GM12878 (cell line): ENCODE data around the gene TMC3.

DNA sequence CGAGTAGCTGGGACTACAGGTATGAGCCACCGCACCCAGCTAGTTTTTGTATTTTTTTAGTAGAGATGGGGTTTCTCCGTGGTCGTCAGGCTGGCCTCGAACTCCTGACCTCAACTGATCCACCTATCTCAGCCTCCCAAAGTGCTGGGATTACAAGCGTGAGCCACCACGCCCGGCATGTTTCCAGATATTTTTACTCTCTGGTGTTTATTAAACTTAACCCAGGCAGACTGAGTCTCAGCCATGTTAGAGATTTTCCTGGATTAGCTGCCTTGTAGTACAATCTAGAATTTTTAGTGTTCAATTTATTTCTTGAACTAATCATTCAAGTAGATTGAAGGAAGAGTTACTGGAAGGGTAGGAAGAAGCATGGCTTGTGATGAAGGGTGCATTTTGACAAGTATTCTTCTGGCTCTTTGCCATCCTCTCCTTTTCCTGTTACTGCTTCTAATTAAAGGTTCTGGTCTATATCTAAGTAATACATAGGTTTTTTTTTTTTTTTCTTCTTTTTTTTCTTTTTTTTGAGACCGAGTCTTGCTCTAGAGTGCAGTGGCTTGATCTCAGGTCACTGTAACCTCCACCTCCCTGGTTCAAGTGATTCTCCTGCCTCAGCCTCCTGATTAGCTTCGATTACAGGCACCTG lies 27.8 kb downstream of the MORF4L1 start:
- RAMPAGE, long total RNA, result no peak
- RRBS, 2 experiments, result no CpG with 5 or more reads among the region's 10 CpGs
CAGE:
- cytosol, long polyA minus RNA, result no peak
- cytosol, long polyA plus RNA, result no peak
- long polyA plus RNA, result no peak
- nucleolus, long total RNA, result no peak
- nucleus, long polyA plus RNA, result no peak
- nucleus, long total RNA, result no peak

GRCh38 chr15:78914139-78914899 lies 30.5 kb downstream of the CTSH start:
- RAMPAGE, long total RNA, result no peak
- RRBS, 2 experiments, result no CpG with 5 or more reads among the region's 13 CpGs
CAGE:
- cytosol, long polyA minus RNA, result no peak
- cytosol, long polyA plus RNA, result no peak
- long polyA plus RNA, result no peak
- nucleolus, long total RNA, result no peak
- nucleus, long polyA plus RNA, result no peak
- nucleus, long total RNA, result no peak

GRCh38 chr15:78936993-78937745 lies 7.7 kb downstream of the CTSH start:
- RAMPAGE, long total RNA, result no peak
- RRBS, 2 experiments, result no CpG with 5 or more reads among the region's 16 CpGs
CAGE:
- cytosol, long polyA minus RNA, result no peak
- cytosol, long polyA plus RNA, result no peak
- long polyA plus RNA, result no peak
- nucleolus, long total RNA, result no peak
- nucleus, long polyA plus RNA, result no peak
- nucleus, long total RNA, result no peak

DNA sequence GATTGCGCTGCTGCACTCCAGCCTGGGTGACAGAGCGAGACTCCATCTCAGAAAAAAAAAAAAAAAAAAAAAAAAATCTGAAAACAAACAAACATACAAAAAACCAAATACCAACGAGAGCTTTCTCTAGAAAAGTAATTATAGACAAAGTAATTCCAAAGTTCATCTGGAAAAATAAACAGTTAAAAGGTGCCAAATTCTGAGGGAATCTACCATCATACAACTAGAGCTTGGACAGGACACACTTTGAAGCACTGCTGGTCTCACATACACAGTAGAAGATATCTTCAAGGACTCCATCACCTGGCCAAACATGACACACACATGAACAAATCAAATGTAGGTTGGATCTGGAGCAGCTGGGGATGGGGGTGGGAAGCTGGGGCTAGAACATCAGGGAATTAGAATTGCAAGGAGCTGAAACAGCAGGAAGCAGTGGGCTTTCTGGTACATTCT lies 41.1 kb upstream of the CTSH start:
- RAMPAGE, long total RNA, result no peak
- RRBS, 2 experiments, result no CpG with 5 or more reads among the region's 3 CpGs
CAGE:
- cytosol, long polyA minus RNA, result no peak
- cytosol, long polyA plus RNA, result no peak
- long polyA plus RNA, result no peak
- nucleolus, long total RNA, result no peak
- nucleus, long polyA plus RNA, result no peak
- nucleus, long total RNA, result no peak

GRCh38 chr15:79009238-79009643 lies 64.4 kb upstream of the CTSH start:
- RAMPAGE, long total RNA, result no peak
- RRBS, 2 experiments, result no CpG with 5 or more reads among the region's 4 CpGs
CAGE:
- cytosol, long polyA minus RNA, result no peak
- cytosol, long polyA plus RNA, result no peak
- long polyA plus RNA, result no peak
- nucleolus, long total RNA, result no peak
- nucleus, long polyA plus RNA, result no peak
- nucleus, long total RNA, result no peak

DNA sequence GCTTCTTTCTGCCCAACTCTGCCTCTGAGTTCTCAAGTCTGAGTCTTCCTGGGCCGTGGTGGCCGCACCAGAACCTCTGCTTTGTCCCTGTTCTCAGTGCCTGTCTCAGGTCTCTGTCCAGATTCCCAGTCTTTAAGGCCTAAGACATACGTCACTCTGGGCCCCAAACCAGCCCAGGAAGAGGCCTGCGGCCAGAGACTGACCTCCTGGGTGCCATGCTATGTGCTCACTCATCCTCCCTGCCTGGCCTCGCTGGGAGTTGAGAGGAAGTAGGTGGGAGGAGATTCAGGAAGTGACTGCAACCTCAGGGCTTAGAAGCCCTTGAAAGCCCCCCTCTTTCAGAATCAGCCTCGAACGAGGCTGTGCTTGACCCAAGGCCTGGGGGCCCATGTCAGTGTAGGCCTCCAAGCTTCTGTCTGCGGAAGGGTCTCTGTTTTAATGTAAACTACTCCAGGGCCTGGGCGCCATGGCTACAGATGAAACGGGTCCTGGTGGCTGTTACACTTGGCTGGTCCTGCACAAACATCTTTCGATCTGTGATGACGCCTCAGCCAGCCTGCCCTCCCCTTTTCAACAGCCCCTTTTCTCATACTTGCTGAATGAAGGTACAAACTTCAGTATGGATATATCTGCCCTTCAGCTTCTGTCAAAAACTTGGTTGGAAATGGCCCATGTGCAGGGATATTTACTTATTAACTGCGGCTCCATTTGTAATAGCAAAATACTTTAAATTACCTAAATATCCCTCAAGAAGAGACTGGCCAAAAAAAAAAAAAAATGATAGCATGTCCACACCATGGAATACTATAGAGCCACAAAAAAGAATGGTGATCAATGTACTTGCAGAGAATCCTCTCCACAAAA lies 11.7 kb downstream of the RASGRF1 start:
- RAMPAGE, long total RNA, result no peak
- RRBS, 2 experiments, result no CpG with 5 or more reads among the region's 13 CpGs
CAGE:
- cytosol, long polyA minus RNA, result no peak
- cytosol, long polyA plus RNA, result no peak
- long polyA plus RNA, result no peak
- nucleolus, long total RNA, result no peak
- nucleus, long polyA plus RNA, result no peak
- nucleus, long total RNA, result no peak

DNA sequence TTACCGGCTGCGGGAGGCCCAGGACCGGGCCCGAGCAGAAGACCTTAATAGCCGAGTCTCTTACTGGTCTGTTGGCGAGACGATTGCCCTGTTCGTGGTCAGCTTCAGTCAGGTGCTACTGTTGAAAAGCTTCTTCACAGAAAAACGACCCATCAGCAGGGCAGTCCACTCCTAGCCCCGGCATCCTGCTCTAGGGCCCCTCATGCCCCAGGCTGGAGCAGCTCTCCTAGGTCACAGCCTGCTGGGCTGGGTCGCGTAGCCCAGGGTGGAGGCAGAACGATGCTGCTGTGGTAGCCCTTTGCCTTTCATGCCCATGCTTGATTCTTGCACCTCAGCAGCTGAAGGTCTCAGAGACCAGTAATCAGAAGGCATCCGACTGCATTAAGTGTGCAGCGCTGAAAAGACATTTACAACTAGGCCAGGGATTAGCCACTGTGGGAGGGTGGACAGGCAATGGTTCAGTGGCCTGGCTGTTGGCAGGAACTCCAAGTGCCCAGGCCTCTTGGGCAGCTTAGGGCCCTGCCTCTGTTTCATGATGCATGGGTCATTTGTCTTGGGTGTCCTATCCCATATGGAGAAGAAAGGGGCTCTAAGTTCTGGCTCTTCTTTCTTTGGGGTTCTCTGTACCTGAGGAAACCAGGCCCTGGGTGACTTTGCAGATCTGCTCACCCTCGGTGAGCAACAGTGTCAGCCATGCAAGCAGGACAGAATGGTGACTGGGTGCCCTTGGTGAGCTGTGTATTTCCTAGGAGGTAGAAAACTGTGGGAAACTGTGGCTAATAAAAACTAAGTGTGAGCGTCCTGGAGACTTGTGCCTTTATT lies 11.3 kb downstream of the TMED3 start:
- RAMPAGE, long total RNA, result no peak
- RRBS, 2 experiments, result no CpG with 5 or more reads among the region's 17 CpGs
CAGE:
- cytosol, long polyA minus RNA, result no peak
- cytosol, long polyA plus RNA, result no peak
- long polyA plus RNA, result no peak
- nucleolus, long total RNA, result start-site peak on the minus strand centred at position 602 of the sequence, 26 bp wide, 8 reads
- nucleus, long polyA plus RNA, result no peak
- nucleus, long total RNA, result no peak

DNA sequence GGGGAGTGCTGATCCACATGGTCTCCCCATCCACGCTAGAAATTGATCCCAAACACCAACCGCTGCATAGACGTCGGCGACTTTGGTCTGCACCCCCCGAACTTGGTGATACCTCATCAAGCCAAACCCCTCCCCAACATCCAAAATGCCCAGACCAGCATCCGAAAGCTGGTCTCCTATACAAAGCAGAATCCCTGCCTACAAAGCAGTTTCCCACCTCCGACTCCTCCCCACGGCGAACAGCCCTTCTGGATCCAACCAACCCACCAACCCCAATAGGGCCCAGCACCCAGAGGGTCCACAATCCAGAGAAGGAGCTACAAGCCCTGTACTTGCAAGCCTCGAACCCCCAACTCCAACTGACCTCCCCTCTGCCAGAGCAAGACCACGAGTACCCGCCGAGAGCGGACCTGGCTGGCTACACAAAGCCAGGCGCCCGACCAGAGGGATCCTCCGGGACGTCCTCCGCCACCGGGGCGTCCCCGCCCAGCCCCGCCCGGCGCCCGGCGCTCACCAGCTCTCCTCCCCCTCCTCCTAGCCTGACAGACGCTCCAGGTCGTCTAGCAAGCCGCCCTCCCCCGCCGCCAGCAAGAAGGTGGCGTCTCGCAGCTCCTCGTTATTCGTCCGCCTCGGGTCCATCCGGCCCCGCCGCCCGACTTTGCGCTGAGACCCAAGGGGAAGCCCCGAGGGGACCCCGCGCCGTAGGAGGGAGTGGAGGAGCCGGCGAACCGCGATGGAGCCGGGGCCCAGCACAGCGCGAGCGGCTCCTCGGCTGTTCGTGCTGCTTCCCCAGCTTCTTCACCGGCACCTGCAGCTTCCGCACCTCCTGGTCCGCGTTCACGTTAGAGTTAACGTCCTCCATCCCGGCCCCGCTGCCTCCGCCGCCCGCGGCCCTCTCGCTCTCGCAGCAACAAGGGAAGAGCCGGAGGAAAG lies 26.1 kb upstream of the MTHFS start:
- RAMPAGE, long total RNA, result start-site peak on the plus strand centred at position 559 of the sequence, 45 bp wide, 26 and 39 reads in 2 replicates; start-site peak on the plus strand centred at position 683 of the sequence, 70 bp wide, 9 and 8 reads in 2 replicates
- RRBS, 2 experiments, result under 1 to 2% methylated on average over 28 of the region's 73 CpGs
CAGE:
- cytosol, long polyA minus RNA, result no peak
- cytosol, long polyA plus RNA, result no peak
- long polyA plus RNA, result no peak
- nucleolus, long total RNA, result no peak
- nucleus, long polyA plus RNA, result no peak
- nucleus, long total RNA, result no peak

DNA sequence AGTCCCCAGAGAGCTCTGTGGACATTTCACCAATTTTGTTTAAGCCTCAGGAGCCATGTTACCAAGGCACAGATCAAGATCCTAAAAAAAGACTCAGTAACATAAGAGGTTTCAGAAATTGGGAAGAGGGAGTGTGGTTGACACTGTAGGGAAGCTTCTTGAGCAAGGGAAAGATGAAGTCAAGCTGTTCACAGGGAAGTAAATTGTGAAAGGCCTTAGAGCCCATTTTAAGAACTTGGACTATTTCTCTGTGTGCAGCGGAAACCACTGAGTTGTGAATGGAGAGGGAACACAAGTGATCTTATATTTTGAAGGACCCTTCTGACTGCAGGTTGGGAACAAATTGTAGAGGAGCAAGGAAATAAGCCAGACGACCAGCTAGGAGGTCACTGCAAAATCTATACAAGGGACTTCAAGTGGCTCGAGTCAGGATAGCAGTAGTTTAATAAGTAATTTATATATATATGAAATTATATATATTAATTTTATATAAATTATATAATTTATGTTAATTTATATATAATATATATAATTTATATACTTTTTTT lies 18.6 kb downstream of the BCL2A1 start:
- RAMPAGE, long total RNA, result no peak
- RRBS, 2 experiments, result no CpG with 5 or more reads among the region's 3 CpGs
CAGE:
- cytosol, long polyA minus RNA, result no peak
- cytosol, long polyA plus RNA, result no peak
- long polyA plus RNA, result no peak
- nucleolus, long total RNA, result no peak
- nucleus, long polyA plus RNA, result no peak
- nucleus, long total RNA, result no peak

GRCh38 chr15:79960288-79960942 lies 10.6 kb downstream of the BCL2A1 start:
- RAMPAGE, long total RNA, result no peak
- RRBS, 2 experiments, result no CpG with 5 or more reads among the region's 10 CpGs
CAGE:
- cytosol, long polyA minus RNA, result no peak
- cytosol, long polyA plus RNA, result no peak
- long polyA plus RNA, result no peak
- nucleolus, long total RNA, result no peak
- nucleus, long polyA plus RNA, result no peak
- nucleus, long total RNA, result no peak

DNA sequence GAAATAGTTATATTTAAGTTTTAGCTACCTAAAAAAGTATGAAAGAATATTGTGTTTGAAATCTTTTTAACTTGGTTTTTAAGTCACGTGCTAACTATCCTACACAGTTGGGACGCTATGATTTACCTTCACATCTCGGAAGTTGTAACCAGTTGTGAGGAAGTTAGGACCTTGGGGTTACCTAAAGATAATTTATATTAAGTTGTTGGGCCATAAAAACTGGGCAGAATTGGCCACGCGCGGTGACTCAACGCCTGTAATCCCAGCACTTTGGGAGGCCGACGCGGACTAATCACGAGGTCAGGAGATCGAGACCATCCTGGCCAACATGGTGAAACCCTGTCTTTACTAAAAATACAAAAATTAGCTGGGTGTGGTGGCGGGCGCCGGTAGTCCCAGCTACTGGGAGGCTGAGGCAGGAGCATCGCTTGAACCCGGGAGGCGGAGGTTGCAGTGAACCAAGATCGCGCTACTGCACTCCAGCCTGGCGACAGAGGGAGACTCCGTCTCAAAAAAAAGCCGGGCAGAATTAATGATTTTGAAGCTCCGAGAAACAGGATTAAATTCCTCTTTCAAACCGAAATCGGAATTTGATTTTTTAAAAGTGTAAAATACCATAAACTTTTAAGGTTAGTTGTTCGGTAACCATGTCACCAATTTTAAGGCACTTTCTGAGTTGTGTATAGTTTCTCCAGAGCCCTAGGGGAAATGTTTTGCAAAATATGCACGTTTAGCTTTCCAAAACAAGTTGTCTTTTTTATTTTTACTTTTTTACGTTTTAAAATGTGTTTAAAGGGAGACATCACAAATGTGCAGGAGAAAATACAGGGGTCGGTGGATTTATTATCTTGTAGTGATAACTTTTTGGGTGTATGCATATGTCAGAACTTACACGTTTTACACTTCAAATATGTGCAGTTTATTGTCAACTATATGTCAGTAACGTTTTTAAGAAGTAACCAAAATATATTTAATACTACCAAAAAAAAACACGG lies 1.2 kb downstream of the ZFAND6 start:
- RAMPAGE, long total RNA, result no peak
- RRBS, 2 experiments, result no CpG with 5 or more reads among the region's 33 CpGs
CAGE:
- cytosol, long polyA minus RNA, result no peak
- cytosol, long polyA plus RNA, result no peak
- long polyA plus RNA, result no peak
- nucleolus, long total RNA, result no peak
- nucleus, long polyA plus RNA, result no peak
- nucleus, long total RNA, result no peak

DNA sequence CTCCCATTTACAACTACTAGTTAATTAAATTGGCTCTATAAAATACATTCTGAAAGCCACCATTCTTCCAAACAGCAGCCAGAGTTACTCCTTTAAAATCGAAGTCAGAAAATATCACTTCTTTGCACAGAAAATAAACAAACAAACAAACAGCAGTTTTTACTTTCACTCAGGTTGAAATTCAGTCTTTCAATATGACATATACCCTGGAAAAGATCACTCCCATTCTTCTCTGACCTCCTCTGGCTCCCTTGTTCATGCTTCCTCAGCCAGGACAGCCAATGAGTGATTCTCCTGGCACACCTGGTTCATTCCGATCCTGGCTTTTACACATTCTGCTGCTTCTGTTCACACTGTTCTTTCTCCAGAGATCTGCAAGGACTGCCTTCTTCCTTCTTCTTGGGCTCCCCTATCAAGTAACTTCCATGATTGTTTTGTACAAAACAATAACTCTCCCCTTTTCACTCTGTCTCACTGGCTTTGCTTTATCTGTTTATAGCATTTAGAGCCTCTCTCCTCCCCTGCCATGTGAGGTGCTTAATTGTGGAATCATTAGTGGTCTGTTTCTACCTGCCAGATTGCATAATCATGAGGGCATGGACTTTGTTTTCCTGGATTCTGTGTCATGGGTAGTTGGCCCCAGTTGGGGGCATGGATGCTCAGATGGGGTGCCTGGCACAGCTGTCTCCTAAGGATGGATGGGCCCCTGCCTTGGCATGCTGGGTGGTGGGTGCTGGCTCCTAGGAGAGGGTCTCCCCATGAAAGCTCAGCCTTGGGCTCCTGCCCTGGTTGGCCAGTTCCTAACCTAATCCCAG lies 7.8 kb upstream of the CTXND1 start:
- RAMPAGE, long total RNA, result no peak
- RRBS, 2 experiments, result no CpG with 5 or more reads among the region's 2 CpGs
CAGE:
- cytosol, long polyA minus RNA, result no peak
- cytosol, long polyA plus RNA, result no peak
- long polyA plus RNA, result no peak
- nucleolus, long total RNA, result no peak
- nucleus, long polyA plus RNA, result no peak
- nucleus, long total RNA, result no peak

DNA sequence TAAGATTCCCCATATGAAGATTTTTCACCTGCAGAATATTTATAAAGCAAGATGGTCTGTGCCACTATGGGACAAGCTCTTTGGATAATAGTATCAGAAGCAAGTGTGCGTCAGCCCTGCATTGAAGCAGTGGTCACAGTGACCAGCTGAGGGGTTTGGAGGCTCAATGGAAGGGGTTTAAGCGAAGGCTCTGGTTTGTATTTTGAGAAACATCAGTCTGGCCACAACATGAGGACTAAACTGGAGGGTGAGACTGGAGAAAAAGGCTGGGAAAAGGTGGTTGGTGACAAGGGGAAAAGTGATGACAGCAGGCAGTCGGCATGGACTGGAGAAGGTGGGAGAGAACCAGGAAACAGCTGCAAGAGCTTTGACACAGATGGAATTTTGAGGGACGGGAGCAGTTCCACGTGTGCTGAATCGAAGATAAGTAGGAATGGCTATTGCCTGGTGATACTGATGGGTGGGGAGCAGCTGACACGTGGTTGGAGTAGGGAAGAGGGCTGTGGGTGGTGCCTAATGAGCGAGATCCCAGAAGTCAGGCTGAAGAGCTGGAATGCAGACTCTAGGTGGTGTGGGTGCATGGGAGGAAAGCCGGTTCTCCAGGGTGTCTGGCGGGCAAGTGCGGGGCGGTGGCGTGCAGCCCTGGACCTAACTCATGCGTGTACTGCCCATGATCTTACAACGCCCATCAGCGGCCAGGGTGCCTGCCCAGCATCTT lies 62.9 kb downstream of the ARNT2 start:
- RAMPAGE, long total RNA, result no peak
- RRBS, 2 experiments, result no CpG with 5 or more reads among the region's 16 CpGs
CAGE:
- cytosol, long polyA minus RNA, result no peak
- cytosol, long polyA plus RNA, result no peak
- long polyA plus RNA, result no peak
- nucleolus, long total RNA, result no peak
- nucleus, long polyA plus RNA, result no peak
- nucleus, long total RNA, result no peak

- RAMPAGE, long total RNA, result no peak
- RRBS, 2 experiments, result no CpG with 5 or more reads among the region's 6 CpGs
CAGE:
- cytosol, long polyA minus RNA, result no peak
- cytosol, long polyA plus RNA, result no peak
- long polyA plus RNA, result no peak
- nucleolus, long total RNA, result no peak
- nucleus, long polyA plus RNA, result no peak
- nucleus, long total RNA, result no peak
Observed at GRCh38 chr15:80991317-80991913, 1.8 kb upstream of the MESD start.

GRCh38 chr15:81038994-81039612 lies 38.4 kb downstream of the TLNRD1 start:
- RAMPAGE, long total RNA, result no peak
- RRBS, 2 experiments, result no CpG with 5 or more reads among the region's 4 CpGs
CAGE:
- cytosol, long polyA minus RNA, result no peak
- cytosol, long polyA plus RNA, result no peak
- long polyA plus RNA, result no peak
- nucleolus, long total RNA, result no peak
- nucleus, long polyA plus RNA, result no peak
- nucleus, long total RNA, result no peak

- RAMPAGE, long total RNA, result no peak
- RRBS, 2 experiments, result no CpG with 5 or more reads among the region's 12 CpGs
CAGE:
- cytosol, long polyA minus RNA, result no peak
- cytosol, long polyA plus RNA, result no peak
- long polyA plus RNA, result no peak
- nucleolus, long total RNA, result no peak
- nucleus, long polyA plus RNA, result no peak
- nucleus, long total RNA, result no peak
Observed at GRCh38 chr15:81274631-81275375, 49.1 kb downstream of the STARD5 start.

DNA sequence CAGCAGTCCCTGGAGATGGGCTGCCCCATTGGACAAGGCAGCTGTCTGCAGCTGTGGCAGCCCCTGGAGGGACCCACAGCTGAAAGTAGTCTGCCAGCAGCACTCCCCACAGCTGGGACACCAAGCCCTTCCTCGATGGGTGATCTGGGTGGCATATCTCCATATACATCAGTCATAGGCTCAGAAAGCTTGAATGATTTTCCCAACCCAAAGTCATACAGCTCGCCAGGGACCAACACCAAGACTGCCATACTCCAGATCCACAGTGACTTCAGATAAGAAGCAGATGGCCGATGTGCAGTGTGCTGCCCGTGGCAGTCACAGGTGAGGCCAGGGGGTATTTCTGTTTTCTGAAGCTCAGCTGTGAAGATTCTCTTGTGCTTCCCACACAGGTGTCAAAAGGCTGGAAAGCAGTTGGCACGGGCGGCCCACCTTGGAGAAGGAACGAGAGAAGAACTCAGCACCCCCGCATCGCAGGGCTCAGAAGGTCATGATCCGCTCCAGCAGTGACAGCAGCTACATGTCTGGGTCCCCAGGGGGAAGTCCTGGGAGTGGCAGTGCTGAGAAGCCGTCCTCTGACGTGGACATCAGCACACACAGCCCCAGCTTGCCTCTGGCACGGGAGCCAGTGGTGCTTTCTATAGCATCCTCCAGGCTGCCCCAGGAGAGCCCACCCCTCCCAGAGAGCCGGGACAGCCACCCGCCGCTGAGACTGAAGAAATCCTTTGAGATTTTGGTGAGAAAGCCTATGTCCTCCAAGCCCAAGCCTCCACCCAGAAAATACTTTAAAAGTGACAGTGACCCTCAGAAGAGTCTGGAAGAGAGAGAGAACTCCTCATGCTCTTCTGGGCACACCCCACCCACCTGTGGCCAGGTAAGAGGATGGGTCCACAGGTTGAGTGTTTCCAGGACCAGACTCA lies 31.5 kb downstream of the STARD5 start:
- RAMPAGE, long total RNA, result start-site peak on the plus strand centred at position 613 of the sequence, 48 bp wide, 178 and 301 reads in 2 replicates
- RRBS, 2 experiments, result no CpG with 5 or more reads among the region's 16 CpGs
CAGE:
- cytosol, long polyA minus RNA, result start-site peak on the plus strand centred at position 621 of the sequence, 64 bp wide, 491 reads
- cytosol, long polyA plus RNA, result start-site peak on the plus strand centred at position 642 of the sequence, 173 bp wide, 572 and 417 reads in 2 replicates
- long polyA plus RNA, result start-site peak on the plus strand centred at position 671 of the sequence, 115 bp wide, 498 and 420 reads in 2 replicates
- nucleolus, long total RNA, result start-site peak on the plus strand centred at position 621 of the sequence, 32 bp wide, 41 reads
- nucleus, long polyA plus RNA, result start-site peak on the plus strand centred at position 431 of the sequence, 521 bp wide, 249 and 479 reads in 2 replicates
- nucleus, long total RNA, result no peak

- RAMPAGE, long total RNA, result no peak
- RRBS, 2 experiments, result no CpG with 5 or more reads among the region's 15 CpGs
CAGE:
- cytosol, long polyA minus RNA, result start-site peak on the plus strand at chr15:81300114-81300121, 33 reads
- cytosol, long polyA plus RNA, result start-site peak on the plus strand at chr15:81300167-81300217, 815 and 612 reads in 2 replicates; start-site peak on the minus strand at chr15:81300322-81300473, 27 and 9 reads in 2 replicates
- long polyA plus RNA, result start-site peak on the plus strand at chr15:81300152-81300203, 905 and 761 reads in 2 replicates; start-site peak on the minus strand at chr15:81300415-81300670, 5 and 7 reads in 2 replicates
- nucleolus, long total RNA, result start-site peak on the plus strand at chr15:81300174-81300194, 385 reads; start-site peak on the plus strand at chr15:81300473-81300478, 49 reads
- nucleus, long polyA plus RNA, result start-site peak on the plus strand at chr15:81300167-81300194, 544 and 423 reads in 2 replicates
- nucleus, long total RNA, result no peak
Observed at GRCh38 chr15:81299818-81300701, 23.9 kb downstream of the STARD5 start.

DNA sequence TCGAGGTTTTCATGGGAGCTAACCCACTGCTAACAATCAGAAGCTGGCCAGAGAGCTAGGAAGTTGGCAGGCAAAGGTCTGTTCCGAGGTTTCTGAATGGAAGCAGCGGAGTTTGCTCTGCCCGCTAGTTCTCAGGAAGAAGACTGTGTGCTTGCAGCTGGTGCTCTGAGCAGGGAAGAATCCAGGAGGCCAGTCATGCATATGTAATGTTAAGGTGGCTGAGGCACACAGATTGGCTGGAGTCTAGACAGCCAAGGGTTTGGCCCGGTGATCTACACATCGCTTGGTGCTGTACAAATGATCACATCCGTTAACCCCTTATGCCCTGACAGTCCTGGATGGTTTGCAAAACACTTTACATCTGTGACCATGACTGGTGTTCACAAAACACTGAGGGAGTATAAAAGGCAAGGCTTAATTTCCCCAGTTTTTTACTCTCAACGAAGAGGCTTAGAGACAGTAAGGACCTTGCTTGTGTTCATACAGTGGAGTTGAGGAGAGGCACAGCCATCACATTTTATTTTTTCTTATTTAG lies at the start of gene TMC3:
TSS of gene TMC3 (minus strand) at position 149 of the 535 bp plus-strand sequence.
- RAMPAGE, long total RNA, result no peak
- RRBS, 2 experiments, result no CpG with 5 or more reads among the region's 8 CpGs
CAGE:
- cytosol, long polyA minus RNA, result no peak
- cytosol, long polyA plus RNA, result no peak
- long polyA plus RNA, result no peak
- nucleolus, long total RNA, result no peak
- nucleus, long polyA plus RNA, result no peak
- nucleus, long total RNA, result no peak

GRCh38 chr15:81797457-81797780 lies 248.4 kb downstream of the MEX3B start:
- RAMPAGE, long total RNA, result no peak
- RRBS, 2 experiments, result no CpG with 5 or more reads among the region's 2 CpGs
CAGE:
- cytosol, long polyA minus RNA, result no peak
- cytosol, long polyA plus RNA, result no peak
- long polyA plus RNA, result no peak
- nucleolus, long total RNA, result no peak
- nucleus, long polyA plus RNA, result no peak
- nucleus, long total RNA, result no peak